ENCODE measurements around a stretch of chr1.

DNA sequence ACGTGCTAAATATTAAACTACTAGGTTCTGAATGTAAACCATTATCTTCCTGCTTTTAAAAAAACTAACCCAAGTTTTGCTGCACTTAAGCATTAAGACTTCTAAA lies 2.2 kb downstream of the HNRNPU start:
- RRBS, result no CpG with 5 or more reads among the region's 1 CpG

GRCh38 chr1:244862399-244862756 lies 2.0 kb downstream of the HNRNPU start:
- RRBS, result no CpG with 5 or more reads among the region's 10 CpGs

GRCh38 chr1:244862912-244863314 lies 1.4 kb downstream of the HNRNPU start:
- RRBS, result 2% methylated on average over 39 of the region's 55 CpGs

DNA sequence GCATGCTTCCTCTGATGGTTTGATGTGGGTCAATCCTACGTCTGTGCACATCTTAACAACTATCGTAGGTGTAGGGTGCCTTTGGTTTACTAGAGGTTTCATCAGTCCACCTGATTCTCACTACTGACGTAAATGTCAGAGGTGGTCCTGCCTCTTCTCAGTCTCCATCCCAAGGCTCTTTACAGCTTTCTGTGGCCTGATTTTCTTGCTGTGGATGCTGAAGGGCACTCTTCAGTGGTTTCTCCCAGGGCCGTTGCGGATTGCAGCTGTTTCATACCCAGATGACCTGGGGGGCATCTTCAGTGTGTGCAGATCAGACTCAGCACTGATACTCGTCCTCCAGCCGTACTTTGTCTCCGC lies 406.9 kb downstream of the KIF26B start:
- RRBS, result no CpG with 5 or more reads among the region's 8 CpGs

DNA sequence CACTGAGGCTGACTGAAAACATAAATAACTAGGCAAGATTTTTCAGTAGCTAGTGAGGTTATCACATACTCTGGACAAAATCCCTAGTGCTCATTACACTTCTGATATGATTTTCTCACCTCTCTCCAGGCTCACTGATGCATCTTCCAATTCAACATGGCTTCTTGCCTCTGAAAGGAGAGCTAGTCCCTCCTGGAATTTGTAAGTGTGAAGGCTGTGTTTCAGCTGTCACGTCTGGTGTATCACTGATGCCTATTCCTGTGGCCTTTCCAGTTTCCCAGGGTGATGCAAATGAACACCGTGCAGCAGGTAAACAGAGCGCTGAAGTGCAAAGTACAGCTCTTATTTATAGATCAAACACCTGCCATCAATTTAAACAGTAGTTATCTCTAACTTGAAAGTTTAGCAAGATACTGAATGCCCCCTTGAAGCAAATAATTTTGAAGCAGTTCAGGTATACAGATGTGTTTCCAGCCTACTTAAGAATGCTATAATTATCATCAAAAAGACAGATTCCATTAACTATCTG lies 656.2 kb downstream of the KIF26B start:
- RRBS, result no CpG with 5 or more reads among the region's 3 CpGs

GRCh38 chr1:245816373-245817245 lies 661.8 kb downstream of the KIF26B start:
- RRBS, result no CpG with 5 or more reads among the region's 36 CpGs

- RRBS, result no CpG with 5 or more reads among the region's 4 CpGs
These were observed 550.7 kb downstream of the SMYD3 start for GRCh38 chr1:245956336-245956741.

- RRBS, result no CpG with 5 or more reads among the region's 13 CpGs
These were observed 471.9 kb downstream of the SMYD3 start for GRCh38 chr1:246035063-246035634.

DNA sequence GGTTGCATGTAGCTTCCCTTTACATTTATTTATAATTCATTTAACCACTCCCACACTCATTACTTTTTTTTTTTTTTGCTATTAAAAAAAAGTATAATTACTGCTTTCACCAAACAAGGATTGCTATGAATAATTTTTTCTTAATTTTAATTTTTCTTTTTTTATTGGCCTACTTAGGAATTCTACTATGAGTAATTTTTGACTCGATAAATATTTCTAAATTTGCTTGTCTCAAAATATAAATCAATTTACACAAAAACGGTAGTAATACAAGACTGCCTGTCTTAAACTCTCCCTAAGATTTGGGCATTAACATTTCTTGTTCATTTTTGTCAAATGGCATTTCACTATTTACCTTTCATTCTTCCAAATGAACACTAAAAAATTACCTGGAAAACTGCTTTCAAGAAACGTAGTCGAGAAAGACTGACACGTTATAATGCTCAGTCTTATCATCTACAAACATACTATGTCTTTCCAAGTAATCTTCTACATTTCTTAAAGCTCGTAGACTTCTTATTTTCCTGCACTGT lies 336.7 kb downstream of the SMYD3 start:
- RRBS, result no CpG with 5 or more reads among the region's 6 CpGs

- RRBS, result no CpG with 5 or more reads among the region's 5 CpGs
These were observed 253.1 kb downstream of the SMYD3 start for GRCh38 chr1:246253758-246254514.

DNA sequence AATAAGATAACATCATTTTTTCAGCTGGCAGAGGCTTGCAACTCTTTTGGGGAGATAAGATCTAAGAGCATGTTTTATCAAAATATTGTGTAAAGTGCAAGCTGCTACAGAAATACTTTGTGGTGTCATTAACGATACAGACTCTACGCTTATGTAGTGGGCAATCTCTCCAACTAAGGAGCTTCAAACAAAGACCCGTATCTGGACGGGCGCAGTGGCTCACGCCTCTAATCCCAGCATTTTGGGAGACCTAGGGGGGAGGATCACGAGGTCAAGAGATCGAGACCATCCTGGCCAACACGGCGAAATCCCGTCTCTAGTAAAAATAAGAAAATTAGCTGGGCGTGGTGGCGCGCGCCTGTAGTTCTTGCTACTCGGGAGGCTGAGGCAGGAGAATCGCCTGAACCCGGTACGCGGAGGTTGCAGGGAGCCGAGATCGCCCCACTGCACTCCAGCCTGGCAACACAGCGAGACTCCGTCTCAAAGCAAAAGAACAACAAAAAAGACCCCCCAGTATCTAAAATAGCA lies 768 bp downstream of the TFB2M start:
- RRBS, result no CpG with 5 or more reads among the region's 24 CpGs

DNA sequence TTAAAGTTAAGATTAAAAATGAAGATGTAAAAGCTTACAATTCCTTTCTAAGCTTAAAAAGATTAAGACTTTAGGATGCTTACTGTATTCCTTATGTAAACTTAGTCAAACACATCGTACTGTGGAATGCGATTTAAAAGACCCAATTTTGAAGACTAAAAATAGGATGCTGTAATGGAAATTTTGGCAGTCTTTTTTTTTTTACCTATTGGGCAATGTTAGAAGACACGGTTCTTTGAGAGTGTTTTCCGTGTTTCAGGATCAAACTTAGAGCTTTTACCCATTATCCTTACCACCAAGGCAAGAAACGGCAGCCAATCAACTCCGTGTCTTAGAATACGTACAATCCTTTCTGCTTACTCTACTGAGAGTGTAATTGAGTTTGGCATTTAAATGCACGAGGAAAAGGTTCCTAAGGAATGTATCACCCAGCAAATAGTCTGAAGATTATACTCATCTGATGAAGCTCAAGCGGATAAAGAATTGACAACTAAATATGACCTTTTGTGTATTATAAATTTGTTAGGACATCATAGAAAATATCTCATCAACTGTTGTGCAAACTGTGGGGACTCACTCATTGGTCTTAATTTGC lies 1.0 kb downstream of the CNST start:
- RRBS, result no CpG with 5 or more reads among the region's 9 CpGs

- RRBS, result no CpG with 5 or more reads among the region's 3 CpGs
These were observed 21.4 kb downstream of the CNST start for GRCh38 chr1:246587674-246588049.

DNA sequence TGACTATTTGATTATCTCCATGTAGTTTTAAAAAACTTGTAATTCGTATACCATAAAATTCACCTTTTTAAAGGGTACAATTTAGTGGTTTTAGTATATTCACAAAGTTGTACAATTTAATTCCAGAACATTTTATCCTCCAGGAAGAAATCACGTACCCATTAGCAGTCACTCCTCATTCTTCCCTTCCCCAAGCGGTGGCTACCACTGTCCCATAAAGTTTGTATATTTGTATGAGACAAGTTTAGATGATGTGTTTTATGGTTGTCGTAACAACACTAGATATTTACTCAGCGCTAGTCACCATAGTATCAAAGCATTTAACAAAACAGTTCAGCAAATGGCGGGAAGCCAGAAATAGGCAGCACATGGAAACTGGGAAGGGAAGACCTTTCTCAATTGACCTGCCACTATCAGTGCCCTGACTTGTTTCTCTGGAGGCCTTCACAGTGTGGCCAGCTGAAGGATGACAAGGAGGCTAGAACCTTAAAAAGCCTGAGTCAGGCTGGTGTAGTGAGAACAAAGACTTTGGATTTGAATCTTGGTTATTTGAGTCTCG lies 31.0 kb downstream of the CNST start:
- RRBS, result no CpG with 5 or more reads among the region's 7 CpGs

DNA sequence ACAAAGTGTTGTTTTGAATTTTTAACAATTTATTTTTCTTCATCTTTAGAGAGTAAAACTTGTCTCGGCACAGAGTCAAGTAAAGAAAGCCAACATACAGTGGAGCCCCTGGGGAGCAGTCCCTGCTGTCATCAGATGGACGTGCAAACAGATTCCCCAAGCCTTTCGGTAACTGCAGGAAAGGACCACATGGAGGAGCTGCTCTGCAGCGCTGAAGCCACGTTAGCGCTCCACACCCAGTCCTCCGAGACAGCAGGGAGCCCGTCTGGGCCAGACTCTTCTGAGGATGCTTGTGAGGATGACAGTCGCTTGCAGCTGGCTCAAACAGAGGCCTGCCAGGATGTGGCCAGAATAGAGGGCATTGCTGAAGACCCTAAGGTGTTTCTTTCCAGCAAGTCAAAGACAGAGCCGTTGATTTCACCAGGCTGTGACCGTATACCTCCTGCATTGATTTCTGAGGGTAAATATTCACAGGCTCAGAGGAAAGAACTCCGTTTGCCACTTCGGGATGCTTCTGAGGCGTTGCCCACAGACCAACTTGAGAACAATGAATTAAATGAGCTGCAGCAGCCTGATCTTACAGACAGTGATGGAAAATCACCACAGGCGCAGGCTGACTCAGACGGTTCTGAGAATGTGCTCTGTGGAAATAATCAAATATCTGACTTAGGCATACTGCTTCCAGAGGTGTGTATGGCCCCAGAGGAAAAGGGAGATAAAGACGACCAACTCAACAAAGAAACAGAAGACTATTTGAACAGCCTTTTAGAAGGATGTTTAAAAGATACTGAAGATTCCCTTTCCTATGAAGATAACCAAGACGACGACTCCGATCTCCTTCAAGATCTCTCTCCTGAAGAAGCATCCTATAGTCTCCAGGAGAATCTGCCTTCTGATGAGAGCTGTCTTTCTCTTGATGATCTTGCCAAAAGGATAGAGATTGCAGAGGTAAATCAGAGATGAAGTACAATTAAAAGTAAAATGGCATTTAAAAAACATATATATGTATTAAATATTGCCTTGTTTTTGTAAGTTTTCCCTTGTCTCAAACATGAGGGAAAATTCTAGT lies 76.8 kb upstream of the SCCPDH start:
- RRBS, result no CpG with 5 or more reads among the region's 20 CpGs

DNA sequence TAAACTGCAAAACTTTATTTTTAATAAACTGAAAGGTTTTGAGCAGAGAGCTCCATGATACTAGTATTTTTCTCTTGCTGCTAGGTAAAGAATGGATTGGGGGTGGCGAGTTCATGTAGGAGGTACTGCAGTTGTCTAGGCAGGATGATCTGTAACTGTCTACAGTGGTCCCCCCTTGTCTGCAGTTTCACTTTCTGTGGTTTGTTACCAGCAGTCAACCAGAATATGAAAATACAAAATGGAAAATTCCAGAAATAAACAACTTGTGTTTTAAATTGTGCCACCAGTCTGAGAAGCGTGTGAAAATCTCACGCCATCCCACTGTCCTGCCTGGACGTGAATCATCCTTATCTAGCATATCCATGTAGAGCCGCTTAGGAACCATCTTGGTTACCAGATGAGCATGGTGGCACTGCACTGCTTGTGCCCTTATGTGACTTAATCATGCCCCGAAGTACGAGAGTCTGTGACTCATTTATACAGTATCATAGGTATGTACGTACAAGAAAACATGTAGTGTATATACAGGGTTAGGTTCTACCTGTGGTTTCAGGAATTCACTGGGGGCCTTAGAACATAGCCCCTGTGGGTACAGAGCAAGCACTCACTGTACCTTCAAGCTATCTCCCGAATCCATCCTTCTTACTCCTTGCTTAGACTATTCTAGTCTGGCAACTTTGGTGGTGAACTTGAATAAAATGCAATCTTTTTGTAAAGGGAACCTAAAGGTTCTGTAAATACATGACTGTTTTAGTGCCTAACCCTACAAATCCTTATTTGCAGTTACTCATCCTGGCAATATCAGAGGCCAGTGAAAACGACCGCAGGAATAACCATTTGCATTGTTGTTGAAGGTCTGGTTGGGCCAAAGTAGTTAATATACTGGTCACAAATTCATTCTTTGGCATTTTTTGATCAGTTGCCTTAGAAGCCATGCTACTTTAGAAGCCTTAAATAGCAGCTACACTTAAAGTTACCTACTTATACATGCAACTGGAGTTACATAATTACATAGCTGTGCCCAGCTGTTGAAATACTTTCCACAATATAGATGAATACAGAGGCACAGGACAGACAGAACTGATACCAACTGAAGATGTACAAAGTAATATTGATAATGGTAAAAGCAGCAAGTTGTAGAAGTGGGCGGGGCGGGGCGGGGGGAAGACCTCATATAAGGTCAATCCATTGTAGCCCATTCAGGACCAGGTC lies 93.9 kb downstream of the AHCTF1 start:
- RRBS, result no CpG with 5 or more reads among the region's 14 CpGs

DNA sequence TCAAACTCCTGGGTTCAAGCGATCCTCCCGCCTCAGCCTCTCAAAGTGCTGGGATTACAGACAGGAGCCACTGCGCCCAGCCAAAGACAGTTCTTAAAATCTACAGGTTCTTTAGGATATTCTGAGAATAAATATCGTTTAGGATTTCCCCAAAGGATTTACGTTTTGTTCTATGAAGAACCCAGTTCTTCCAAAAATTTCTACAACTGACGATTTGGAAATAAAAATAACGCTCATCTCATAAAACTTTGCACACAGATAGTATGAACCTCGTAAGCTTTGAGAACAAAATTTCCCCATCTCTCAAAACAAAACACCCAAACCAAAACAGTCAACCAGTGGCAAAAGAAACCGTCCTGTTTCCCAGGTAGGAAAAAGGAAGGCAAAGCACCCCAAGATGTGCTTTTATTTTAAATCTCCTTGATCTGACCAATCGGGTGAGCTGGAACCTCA lies 1.1 kb downstream of the AHCTF1 start:
- RRBS, result no CpG with 5 or more reads among the region's 10 CpGs

DNA sequence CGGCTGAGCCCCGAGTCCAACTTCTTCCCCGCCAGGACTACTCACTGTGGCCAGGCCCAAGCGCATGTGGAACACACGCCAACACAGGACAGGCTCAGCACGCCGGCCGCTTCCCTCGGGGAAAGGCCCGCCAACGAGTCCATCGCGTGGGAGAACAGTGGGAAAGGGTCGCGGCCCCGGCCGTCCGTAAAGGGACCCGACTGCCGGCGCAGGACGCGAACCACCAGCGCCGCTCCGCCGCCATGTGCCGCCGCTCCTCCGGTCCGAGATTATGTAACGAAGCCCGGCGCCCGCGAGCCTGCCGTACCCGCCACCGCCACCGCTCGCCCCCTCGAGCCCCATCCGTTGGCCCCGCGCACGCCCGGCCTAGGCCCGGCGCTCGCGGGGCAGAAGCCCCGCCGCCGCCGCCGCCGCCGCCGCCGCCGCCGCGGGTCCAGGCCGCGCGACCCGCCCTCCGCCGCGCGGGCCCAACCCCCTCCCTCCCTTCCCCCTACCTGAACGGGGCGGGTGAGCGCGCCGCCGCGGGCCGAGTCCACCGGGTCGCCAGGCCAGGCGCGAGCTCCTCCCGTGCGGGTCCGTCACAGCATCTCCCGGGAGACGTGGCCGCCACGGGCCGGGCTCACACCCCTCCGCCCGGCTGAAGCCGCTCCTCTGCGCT lies 535 bp downstream of the AHCTF1 start:
- RRBS, result 1% methylated on average over 29 of the region's 95 CpGs

DNA sequence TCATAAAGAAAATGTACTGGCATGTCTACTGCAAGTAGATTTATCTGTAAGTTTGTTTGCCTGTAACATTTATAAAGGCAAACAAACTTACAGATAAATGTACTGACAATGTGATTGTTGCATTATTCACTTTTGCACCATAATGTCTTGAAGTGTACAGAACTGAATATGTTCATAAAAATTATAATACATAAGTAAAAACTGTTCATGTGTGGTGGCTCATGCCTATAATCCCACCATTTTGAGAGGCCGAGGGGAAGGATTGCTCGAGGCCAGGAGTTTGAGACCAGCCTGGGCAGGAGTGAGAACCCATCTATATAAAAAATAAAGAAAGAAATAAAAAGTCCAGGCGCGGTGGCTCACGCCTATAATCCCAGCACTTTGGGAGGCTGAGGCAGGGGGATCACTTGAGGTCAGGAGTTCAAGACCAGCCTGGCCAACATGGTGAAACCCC lies 11.0 kb downstream of the ZNF695 start:
- RRBS, result no CpG with 5 or more reads among the region's 5 CpGs

DNA sequence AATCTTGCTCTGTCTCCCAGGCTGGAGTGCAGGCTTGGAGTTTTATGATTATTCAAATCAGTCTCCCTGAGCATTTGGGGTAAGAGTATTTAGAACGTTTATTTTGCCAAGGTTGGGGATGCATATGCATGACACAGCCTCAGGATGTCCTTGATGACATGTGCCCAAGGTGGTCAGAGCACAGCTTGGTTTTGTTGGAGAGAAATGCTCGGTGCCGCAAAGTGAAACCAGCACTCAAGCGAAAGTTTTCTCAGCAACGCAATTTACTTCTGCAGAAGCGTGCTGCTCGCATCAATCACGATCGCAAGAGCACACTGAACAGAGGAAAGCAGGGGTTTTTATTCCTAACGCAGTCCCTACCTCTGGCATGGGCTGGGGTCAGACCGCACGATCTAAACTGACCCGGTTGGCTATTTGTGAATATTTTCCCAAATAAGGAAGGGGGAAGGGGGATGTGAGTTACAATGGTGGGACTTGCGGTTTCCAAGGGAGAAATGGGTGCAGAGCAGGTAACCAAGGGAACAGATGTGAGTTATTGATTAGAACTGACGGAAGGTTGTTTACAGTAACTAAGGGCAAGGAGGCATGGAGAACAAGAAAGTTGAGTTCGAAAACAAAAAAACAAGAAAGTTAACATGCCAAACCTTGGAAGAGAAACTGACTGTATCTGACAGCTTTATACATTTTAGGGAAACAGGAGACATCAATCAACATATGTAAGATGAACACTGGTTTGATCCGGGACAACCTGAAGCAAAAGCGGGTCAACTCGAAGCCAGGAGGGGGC lies 878 bp upstream of the ZNF669 start:
- RRBS, result no CpG with 5 or more reads among the region's 19 CpGs